Iris pigment epithelial cell (primary cell): ENCODE measurements around a stretch of chr15.

- RRBS: no CpG with 5 or more reads among the region's 7 CpGs
Measured at GRCh38 chr15:60299765-60299964, 98.1 kb downstream of the ANXA2 start.

DNA sequence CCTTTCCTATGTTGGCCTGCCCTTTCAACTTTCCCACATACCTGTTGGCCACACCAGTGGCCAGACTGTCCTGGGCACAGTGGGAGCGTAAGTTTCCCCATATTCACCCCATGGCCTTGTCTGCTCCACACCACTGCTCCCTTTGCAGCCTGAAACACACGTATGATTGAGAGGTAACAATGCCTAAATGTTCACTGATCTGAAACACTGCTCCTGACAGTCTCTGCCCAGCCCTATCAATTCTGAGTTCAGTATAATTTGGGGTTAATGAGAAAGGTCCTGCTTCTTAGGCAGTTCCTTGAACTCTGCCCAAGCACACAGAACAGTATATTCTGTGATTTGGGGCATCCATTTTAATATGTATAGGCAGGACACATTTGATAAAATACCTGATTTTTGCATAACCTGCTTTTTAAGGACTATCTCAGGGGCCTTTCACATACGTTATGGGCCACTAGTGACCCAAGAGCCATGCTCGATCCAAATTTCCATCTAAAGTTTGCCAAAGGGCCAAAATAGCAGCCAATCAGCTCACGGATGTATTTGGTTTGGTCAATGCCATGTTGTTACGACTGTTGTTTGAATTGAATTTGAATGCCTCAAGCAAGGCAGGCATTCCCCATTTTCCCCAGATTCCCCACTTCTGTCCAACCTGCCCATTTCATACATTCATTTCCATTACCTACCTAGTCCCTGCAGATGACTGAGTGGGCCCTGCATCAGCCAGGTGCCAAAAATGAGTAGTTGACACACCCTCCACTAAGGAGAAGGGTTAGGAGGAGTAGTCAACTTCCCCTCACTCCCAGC lies 52.0 kb downstream of the ANXA2 start:
- RRBS: no CpG with 5 or more reads among the region's 6 CpGs

GRCh38 chr15:60354710-60355094 lies 43.1 kb downstream of the ANXA2 start:
- RRBS: no CpG with 5 or more reads among the region's 6 CpGs

DNA sequence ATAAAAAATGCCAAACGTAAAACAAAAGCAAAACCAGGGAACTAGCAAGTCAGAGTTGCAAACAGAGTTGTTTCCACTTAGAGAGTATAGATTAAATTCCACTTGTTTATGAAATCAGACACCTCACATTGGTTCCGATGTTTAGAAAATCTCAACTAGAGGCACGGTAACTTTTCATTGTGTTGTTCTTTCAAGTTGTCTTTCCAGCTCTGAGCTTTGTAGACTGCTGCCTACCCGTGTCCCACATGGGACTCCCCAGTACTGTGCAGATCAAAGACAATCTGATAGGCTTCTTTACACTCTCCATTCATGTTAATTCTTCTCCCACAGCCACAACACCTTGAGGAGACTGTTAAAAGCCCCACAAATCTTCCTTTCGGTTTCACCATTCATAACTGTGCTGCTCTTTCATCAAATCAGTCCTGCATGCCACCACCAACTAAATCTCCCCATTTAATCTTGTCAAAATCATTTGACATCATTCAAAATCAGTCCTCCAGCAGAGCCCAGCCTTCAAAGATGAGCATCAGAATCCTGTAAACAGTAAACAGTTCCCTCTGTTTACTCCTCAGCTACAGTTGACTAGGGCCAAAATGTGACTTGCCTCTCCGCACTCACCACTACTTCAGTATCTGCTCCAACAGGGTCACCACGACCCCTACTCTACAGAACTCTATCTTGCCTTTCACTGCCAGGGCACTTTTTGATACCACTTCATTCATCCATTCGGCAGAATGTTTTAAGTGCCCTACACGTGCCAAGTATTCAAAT lies 8.4 kb downstream of the ANXA2 start:
- RRBS: no CpG with 5 or more reads among the region's 9 CpGs

DNA sequence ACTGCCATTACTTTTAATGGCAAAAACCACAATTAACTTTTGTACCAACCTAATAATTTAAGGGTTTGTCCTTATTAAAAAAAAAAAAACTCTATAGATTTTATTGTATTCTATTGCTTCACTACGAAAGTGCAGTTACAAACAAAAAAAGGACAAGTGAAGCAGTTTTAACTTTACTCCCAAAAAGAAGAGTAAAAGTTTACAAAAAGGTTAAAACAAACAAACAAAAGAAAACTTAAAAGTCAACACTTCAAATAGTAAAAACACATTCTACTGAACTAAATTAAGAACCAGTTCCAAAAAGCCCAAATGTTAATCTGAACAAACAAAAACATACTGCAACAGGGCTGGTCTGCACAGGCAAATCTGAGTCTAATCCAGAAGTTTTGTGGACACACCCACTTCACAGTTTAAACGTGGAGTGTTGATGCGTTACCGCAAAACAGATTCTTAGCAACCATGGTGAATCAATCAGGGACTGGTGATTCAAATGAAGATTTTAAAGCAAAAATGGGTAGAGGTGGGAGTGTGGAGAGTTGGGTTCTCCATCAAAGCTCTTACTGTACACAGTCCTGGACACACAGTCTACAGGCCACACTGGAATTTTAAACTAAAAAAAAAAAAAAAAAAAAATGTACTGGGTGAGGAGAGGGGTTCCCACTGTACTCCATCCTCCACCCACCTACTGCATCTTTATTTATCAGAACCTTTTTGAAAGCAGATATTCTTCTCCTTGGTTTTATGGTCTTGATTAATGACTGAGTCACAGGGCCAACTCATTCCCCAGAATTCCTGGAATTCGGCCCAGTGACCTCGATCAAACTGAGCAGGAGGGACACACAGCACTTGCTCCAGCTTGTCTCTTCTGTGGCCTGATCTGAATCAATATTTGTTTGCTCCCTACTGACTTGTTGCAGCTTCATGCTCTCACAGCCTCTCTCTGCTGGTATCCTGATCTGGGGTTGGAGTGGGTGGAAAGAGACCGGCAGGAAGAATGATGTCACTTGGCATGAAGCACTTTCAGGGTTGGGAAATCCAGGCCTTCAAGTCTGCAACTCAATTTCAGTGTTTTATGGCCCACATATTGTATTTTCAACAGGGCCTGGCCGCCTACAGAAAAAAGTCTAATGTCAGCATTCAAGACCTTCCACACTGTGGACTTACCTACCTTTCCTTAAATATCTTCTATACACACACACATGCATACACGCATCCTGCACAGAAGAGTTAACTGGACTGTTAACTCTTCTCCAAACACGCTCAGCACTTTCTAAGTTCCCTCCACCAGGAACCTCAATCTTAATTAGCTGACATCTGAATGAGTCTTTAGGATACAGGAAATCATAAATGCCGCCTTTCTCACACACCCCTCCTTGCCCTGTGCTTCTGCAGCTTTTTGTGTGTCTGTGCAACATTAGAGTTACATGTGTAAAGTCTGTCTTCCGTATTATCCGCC lies 4.9 kb downstream of the ANXA2 start:
- RRBS: no CpG with 5 or more reads among the region's 13 CpGs

DNA sequence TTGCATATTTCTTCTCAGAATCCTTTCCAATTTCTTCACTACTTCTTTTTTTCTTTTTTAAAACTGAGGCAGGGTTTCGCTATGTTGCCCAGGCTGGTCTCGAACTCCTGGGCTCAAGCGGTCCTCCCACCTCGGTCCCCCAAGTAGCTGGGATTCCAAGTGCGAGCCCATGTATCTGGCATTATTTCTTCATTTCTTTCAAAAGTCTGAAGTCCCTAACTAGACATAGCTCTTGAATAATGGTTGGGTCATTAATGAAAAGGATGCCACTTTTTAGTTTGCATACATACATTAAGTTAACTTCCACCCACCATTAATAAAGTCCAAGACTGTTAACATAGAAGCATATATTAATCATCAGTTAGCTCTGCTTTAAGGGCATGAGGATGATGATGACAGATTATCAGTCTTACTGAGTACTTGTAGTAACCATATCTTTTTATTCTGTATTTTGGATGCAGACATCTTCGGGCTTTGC lies 39.1 kb upstream of the ICE2 start:
- RRBS: no CpG with 5 or more reads among the region's 6 CpGs

DNA sequence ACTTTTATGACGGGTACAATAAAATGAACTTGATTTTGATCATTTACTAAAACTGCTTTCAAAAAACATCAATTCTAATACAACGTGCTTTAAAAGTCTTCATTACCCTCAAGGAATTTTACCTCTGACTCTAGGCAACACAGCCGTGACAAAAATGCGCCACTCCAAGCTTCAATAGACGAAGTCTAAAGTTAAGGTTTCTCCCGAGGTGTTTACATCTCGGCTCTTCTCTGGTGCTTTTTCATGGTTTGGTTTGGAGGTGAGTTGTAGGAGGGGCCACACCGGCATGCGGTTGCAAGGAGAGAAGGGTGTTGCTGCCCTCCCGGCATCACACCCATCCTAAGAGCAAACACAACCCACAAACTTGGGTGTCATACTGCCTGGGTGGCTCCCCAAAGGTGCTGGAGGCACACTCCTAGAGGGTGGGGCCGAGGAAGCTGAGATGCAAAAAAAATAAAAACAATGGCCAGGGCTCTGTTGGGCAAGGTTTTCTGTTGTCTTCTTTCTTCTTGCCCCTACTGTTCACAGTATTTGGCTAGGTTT lies 225.1 kb upstream of the ICE2 start:
- RRBS: no CpG with 5 or more reads among the region's 11 CpGs

DNA sequence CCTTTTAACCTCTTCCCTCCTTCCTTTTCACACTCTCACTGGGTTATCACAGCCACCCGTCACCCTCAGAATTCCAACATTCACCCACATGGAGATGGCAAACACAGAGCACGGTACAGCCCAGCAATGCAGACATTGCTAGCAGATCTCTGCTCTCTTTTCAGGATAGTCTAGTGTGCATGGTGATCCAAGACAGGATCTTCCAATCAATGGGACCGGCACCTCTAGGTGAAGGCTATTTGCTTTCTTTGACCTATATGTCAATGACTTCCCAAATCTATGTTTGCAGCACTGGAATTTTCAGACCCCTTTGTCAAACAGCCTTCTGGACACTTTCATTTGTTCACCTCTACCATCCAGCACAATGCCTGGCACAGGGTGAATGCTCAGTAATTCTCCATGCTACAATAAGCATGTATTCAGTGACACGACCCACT lies 278.9 kb upstream of the ICE2 start:
- RRBS: no CpG with 5 or more reads among the region's 4 CpGs

- RRBS: no CpG with 5 or more reads among the region's 4 CpGs
Measured at GRCh38 chr15:60776405-60776780, 297.5 kb upstream of the ICE2 start.

DNA sequence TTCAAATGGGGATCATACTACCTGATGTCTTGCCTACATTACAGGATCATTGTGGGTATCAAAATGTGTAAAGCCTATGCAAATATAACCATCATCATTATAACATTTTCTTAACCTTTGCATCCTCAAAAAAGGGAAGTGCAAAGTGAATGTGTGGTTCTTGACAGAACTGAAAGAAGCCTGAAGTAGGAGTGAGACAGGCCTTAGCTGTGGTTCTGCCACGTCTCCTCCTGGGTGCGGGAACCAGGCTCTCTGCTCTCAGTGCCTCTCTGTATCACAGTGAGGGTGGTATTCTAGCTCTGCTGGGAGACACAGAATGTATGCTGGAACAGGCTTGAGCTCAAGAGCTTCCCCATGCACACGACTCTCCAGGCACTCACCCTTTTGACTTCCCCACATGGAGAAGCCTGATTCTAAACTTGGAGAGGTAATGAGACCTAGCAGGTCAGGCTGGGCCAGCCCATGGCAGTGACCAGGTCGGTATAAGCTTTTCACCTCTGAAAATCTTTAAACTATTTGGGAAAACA lies 317.0 kb upstream of the ICE2 start:
- RRBS: no CpG with 5 or more reads among the region's 4 CpGs

DNA sequence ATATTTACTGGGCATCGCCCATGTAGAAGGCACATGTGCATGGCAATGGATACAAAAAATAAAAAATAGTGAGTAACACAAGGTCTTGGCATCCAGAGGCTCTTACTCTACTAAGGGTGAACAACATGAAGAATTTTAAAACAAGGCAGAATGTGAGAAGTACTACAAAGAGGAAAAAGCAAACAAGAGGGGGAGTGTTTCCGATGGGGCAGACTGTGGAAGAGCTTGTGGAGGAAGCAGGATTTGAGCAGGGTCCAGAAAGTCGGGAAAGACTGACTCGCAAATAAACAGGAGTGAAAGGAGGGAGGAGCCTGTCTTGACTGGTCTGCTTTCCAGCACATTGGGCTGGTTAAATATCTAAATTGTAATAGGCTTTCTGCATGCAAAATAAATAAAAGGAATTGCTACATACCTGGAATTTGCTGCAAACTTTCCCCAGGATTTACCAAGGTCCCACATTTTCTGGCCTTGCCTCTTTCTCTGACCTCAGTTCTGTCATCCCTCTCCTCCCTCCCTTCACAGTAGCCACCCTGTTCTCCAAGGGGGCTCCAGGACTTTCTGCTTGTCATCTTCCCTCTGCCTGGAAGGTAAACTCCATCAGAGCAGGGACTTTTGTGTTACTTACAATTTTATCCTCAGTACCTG lies 132.1 kb downstream of the RORA start:
- RRBS: no CpG with 5 or more reads among the region's 4 CpGs

- RRBS: no CpG with 5 or more reads among the region's 13 CpGs
Measured at GRCh38 chr15:61403792-61405006, 175.1 kb upstream of the RORA start.

DNA sequence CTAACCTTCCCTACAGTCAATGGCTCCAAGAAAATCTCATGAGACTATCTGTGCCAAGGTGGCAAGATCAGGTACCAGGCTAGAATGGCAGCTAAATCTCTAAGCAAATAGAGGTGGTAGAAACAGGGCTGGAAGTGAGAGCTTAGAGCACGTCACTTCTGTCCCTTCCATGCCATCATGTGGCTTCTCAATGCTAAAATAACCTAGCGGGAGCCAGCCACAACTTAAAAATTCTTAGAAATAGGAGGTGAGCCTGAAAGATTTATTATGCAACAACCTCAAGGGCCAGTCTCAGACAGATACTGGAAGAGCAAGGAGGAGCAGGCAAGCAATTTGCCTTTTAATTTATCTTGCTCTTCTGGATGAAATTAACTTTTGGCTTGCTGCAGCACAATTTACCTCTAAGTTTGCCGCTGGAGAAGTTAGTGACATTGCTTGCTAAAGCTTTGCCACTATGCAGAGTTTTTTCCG lies 329.0 kb upstream of the RORA start:
- RRBS: no CpG with 5 or more reads among the region's 4 CpGs

DNA sequence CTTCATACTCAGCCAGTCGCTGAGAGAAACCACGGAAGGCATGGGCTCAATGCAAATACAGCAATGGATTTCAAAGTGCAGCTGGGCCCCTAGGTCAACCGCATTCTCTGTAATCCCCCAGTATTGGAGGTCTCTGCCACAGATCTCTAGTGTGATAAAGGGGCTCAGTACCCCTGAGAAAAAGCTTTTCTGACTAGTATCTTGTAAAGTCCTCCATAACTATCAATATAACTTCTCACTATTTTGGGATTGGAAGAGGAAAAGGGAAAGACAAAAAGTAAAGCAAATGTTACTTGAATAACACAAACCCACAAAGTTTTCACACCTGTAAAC lies 208.2 kb downstream of the VPS13C start:
- RRBS: no CpG with 5 or more reads among the region's 3 CpGs

GRCh38 chr15:62545877-62546724 lies 155.8 kb downstream of the TLN2 start:
- RRBS: no CpG with 5 or more reads among the region's 4 CpGs

DNA sequence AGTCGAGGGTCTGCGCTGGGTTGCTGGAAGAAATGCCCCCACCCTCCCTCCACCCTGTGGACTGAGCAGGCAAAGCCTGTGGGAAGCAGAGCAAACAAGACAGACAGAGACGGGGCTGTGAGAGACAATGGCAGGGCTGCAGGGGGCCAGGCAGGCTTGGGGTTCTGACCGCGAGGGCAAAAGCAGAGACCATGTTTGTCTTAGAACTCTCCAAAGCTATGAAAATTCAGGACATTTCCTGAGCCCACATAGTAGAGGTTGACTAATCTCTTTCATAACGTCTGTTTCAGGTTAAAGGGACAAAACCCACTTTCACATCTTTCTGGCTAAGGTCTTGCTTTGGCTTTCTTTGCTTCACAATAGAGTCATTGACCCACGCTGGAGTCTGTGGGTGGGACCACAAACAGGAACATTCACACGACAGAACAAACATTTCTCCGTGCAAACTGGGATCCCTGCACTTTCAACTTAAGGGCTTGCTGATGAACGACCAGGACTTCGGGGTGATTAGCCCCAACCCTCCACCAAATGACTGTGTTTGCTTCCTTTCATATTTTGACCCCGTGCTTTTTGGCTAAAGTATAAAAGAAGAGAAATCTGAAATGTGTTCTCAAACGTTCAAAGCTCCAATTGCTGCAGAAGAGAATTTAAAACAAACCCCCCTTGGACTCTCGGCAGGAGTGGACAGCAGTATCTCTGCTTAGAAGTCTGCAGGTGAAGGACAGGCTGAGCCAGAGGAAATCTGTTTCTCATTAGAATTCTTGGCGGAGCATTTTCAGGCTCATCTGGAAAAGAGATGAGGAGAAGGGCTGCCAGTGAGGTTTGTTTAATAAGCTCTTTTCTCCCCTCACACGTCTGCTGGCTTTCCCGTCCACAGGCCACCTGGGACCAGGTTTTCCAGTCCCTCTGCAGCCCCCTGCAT lies 155.8 kb upstream of the TPM1 start:
- RRBS: no CpG with 5 or more reads among the region's 17 CpGs

GRCh38 chr15:62896506-62897496 lies 145.7 kb upstream of the TPM1 start:
- RRBS: 2% methylated on average over 9 of the region's 23 CpGs

- RRBS: no CpG with 5 or more reads among the region's 11 CpGs
Measured at GRCh38 chr15:62961044-62961640, 81.4 kb upstream of the TPM1 start.

DNA sequence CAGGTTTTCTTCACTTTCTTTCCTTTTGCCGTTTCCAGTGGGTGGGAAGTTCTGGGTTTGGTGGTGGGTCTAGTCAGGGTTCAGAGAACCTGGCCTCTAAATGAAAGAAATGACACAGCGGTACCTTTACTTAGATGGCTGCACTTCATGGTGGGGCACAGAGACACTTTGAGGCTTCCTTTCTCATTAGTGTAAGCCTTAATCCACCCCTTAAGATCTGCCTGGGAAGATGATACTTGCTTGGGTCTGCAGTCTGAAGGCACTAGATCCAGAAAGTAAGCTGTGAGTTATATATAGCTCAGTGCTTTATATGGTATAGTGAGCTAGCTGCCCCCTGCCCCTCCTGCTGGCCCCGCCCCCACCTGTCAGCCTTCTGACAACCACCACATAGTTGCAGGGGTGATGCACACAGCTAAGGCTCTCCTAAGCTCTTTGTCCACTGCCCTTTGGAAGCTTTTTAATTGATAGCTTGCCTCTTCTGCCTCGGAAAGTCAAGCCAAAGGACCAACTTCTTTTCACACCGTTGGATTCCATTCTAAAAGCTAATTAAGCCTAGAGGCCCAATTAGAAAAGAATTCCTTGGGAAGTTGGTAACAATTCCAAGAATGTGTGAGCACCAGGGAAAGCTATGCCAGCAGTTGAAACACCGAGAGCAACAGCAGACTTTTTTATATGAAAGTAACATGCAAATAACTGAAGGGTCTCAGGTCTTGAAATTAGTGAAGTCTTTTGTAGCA lies 2.1 kb downstream of the TPM1 start:
- RRBS: no CpG with 5 or more reads among the region's 6 CpGs

- RRBS: 3% methylated on average over 16 of the region's 41 CpGs
Measured at GRCh38 chr15:63048740-63049668, 6.5 kb downstream of the TPM1 start.